Hair follicle dermal papilla cell (primary cell): Measurements from ENCODE around the genes TRIM49 and TRIM64.

GRCh38 chr11:87368813-87369363 is 331.2 kb downstream of the TMEM135 start:
- CAGE, long polyA plus RNA, result no peak

DNA sequence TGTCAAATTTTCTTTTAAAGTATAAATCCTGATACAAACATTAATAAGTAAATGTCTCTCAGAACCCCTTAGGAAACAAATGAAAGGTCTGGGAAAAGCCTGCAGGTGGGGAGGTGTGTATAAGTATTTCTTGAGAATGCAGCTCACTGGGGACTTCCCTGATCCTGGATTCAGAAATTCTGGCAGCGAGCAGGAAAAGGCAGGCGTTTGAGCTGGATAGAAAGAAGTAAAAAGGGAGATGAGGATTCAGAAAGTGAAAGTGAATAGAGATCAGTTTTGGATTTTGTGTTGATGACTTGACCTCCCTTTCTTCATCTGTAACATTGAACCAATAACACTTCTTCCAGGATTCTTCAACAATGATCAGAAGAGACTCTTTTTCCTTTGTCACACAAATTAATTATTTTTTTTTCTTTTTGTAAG is 68.4 kb upstream of the CTSC start:
- CAGE, long polyA plus RNA, result no peak

DNA sequence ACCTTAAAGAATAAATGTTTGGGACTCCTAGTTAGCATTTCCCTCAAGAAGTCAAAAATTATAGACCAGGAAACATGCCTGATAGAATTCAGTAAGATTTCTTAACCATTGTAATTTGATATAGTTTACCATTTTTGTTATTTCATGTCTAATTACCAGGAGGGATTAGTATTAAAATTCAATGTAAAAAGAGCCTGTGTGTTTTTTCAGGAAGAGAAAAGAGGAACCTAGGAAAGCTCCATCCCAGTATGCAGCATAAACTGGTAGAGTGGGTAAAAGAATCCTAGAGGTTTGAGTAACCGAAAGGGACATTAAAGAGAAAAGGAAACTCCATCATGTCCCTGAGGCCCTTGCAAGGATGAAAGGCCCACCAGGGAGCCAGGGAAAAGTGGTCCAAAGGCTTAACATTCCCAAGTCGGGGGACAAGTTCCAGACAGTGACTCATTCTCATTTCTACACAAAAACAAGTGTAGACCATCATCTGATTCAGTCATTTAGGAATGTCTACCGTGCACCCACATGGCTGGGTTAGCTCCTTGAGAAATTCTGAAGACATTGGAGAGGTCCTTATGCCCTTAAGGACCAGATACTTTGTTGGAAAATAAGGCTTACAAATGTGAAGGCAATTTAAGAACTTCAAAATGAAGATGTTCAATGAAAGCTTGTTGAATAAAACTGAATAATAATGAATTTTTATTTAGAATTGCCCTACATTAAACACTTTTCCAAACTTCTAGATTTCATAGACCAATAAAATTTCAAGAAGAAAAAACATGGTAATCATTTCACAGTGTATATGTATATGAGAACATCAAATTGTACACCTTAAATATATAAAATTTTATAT is 4.8 kb upstream of the NOX4 start:
- CAGE, long polyA plus RNA, result no peak

- CAGE, long polyA plus RNA, result no peak
These were observed 33.8 kb downstream of the TRIM77 start for GRCh38 chr11:89743957-89744259.

- CAGE, long polyA plus RNA, result no peak
These were observed at the start of gene TRIM49 for GRCh38 chr11:89808439-89808742. TSS of gene TRIM49 (minus strand) at chr11:89808575.

DNA sequence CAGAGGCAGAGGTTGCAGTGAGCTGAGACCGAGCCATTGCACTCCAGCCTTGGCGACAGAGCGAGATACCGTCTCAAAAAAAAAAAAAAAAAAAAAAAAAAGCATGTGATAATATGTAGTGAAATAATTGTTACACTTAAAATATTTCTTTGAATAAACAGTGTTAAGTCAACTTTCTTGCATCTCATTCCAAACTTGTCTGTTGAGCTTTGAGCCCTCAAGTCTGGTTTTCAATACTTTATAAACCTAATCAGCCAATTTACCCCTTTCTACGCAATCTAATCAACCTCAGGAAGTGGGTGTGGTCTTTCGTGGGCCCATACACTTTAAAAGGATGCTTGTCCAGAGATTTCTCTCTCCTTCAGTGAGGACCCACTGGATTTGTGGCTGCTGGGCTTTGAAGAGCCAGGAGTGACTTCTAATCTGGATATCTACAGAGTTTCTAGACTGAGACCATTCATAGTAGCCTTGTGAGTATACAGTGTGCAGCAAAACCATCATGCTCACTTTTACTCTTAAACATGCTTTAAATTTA is at the start of gene TRIM64:
TRIM64 (plus strand) TSS at position 355 of the 535 bp plus-strand sequence.
- CAGE, long polyA plus RNA, result no peak

DNA sequence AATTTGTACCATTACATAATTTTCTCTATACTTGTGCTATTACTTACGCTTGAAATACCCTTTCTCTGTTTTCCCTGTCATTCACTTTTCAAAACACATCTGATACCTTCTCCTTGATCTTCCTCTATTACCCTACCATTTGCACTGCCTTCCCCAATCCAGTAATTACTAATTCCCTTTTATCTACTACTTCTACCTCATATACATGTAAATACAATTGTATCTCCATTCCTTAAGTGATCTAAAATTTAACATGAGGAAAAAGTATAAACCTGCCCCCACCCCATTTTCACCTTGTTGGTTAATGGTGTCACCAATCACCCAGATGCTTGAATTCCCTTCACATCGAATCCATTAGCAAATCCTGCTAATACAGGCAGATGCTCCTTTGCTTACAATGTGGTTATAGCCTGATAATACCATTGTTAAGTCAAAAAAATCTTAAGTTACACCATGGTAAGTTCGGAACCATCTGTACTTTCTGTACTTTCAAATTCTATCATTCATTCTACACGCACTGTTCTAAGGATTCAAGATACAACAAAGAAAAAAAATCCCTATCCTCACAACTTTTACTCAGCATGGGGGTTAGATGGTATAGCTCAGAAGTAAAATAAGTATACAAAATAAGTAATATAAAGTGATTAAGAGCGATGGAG is 13.8 kb downstream of the CHORDC1 start:
- CAGE, long polyA plus RNA, result no peak

GRCh38 chr11:92765733-92766637 is 203.5 kb upstream of the MTNR1B start:
- CAGE, long polyA plus RNA, result no peak

GRCh38 chr11:93033867-93034637 is 64.6 kb downstream of the MTNR1B start:
- CAGE, long polyA plus RNA, result no peak

DNA sequence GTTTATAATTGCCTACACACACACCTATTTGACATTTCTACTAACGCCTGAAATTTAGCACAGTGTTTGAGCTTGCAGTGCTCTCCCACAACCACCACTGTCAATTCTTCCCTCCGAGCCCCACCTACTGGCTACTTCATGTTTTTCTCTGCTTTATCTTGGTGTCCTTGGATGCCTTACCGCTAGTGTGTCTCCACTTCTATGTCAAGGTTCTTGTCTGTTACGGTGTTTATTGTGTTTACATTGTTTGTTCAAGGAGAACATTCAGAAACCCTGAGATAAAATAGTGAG is 39.0 kb upstream of the SLC36A4 start:
- CAGE, long polyA plus RNA, result no peak

- CAGE, long polyA plus RNA, result no peak
These were observed 5.3 kb downstream of the TAF1D start for GRCh38 chr11:93735691-93736703.

DNA sequence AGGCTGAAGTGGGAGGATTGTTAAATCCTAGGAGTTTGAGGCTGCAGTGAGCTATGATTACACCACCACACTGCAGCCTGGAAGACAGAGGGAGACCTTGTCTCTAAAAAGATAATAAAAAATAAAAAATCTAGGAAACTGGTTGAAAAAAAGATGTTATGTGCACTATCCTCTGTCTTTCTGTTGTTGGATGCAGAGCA is 8.7 kb downstream of the MED17 start:
- CAGE, long polyA plus RNA, result no peak

- CAGE, long polyA plus RNA, result no peak
These were observed 33.0 kb downstream of the MED17 start for GRCh38 chr11:93817106-93817532.

GRCh38 chr11:94118980-94119280 is 9.7 kb upstream of the PANX1 start:
- CAGE, long polyA plus RNA, result no peak

- CAGE, long polyA plus RNA, result no peak
These were observed 700 bp downstream of the FUT4 start for GRCh38 chr11:94544512-94544730.

DNA sequence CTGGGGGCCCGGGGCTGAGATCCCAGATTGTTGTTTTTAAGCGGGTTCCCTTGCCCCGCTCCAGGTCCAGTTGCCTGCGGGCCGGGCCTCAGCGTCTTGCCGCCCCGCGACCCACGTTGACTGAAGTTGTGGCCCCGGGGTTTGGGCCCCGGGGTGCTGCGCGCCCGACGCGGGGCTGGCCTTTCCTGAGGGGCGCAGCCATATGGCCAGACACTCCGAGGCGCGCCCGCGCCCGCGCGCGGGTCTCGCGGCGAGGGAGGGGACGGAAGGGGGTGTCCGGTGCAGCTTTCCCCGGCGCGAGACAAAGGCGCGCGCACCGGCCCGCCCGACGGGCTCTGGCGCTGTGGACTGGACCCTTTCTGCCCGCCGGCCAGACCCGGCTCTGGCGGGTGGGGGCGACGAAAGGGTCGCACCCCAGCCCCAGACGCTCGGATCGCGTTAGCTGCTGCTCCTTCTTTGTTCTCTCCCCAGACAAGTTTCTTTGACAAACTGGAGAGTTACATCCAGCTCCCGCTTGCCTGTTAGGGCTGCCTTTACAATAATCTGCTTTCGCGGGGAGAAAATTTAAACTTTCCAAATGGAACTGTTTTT is 611 bp downstream of the AMOTL1 start:
- CAGE, long polyA plus RNA, result no peak

GRCh38 chr11:94801888-94802341 is 33.8 kb downstream of the AMOTL1 start:
- CAGE, long polyA plus RNA, result no peak

- CAGE, long polyA plus RNA, result no peak
These were observed 81.7 kb downstream of the AMOTL1 start for GRCh38 chr11:94849788-94850344.

DNA sequence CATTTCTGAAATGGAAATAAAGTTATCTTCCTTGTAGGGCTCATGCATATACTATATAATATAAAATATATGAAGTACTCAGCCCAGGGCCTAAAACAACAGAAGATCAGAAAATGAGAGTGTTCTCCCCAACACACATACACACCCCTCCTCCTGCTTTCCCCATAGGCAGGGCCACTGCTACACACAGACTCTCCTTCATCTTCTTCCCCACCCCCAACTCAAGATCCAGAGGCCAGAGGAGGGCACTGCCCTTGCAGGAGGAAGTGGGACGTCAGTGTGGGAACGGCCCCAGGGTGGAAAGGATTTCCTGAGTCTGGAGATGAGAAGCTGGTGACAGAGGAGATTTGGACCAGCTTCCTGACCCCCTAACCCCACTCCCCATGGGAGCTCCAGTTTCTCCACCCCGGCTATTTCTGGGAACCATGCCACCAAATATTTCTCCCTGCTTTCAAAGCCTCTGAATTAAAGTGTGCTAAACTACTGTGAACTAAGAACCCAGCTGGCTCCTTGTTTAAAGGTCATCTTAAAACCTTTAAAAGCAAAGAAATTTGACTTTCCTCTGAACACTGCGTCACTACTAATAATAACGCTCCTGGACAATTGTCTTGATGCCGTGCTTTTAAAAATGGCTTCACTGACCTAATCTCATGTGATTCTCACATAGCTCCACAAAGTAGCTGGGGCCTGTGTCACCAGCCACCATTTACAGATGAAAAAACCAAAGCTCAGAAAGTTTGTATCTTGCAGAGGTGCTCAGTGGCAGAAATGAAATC is 46.6 kb downstream of the CWC15 start:
- CAGE, long polyA plus RNA, result no peak

DNA sequence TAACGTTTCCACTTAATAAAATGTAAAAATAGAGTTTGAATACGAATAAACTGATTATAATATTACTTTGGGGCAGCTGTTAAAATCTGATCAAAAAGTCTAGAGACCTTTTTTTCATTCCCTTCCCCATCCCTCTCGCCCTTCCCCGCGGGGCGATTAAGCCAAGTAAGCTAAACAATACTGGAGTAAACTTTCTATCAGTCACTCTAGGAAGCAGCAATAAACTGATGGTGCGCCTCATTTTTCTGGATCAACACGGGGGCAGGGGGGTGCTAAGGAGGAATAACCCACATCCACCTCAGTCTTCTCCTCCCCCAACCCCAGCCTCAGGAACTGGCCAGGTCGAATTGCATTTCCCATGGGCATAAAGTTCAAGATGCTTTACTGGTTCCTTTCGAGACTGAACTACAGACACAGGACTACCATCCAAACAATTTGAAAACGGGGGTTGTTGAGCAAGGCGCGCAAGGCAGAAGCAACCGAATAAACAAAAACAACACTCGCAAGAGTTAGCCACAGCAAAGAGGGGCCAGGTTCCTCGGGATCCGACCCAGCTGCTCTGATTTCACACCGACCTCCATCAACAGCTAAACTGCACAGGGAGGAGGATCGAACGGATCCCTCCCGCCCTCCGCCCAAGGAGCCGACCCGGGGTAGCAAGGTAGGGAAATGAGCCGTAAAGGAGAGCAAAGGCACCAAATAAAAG is 1.0 kb downstream of the SESN3 start:
- CAGE, long polyA plus RNA, result no peak